Non-pigmented ciliary epithelial cell (primary cell): ENCODE results near the genes OXSR1 and SLC25A38.

DNA sequence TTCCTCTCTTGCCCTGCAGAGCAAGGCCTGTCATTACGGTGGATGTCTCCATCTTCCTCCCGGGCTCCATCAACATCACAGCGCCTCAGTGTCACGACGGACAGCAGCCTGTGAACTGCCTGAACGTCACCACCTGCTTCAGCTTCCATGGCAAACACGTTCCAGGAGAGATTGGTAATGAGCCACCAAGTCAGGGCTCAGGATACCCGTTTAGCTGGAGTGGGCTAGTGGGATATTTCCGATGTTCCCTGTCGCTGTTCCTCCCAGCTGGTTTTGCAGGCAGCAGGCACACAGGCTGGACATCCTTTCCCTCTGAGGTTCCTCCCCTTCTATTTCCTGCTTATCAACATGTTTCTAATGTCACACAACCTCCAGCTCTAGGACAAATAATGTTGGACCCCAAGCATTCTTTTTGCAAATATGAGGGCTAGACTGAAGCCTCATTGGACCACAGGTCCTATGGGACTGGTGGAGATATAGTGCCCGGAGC lies 81.4 kb downstream of the ITGA9 start:
- RRBS = no CpG with 5 or more reads among the region's 11 CpGs

GRCh38 chr3:37667396-37667803 lies 194.3 kb upstream of the CTDSPL start:
- RRBS = no CpG with 5 or more reads among the region's 5 CpGs

GRCh38 chr3:37822626-37823161 lies 39.0 kb upstream of the CTDSPL start:
- RRBS = no CpG with 5 or more reads among the region's 6 CpGs

DNA sequence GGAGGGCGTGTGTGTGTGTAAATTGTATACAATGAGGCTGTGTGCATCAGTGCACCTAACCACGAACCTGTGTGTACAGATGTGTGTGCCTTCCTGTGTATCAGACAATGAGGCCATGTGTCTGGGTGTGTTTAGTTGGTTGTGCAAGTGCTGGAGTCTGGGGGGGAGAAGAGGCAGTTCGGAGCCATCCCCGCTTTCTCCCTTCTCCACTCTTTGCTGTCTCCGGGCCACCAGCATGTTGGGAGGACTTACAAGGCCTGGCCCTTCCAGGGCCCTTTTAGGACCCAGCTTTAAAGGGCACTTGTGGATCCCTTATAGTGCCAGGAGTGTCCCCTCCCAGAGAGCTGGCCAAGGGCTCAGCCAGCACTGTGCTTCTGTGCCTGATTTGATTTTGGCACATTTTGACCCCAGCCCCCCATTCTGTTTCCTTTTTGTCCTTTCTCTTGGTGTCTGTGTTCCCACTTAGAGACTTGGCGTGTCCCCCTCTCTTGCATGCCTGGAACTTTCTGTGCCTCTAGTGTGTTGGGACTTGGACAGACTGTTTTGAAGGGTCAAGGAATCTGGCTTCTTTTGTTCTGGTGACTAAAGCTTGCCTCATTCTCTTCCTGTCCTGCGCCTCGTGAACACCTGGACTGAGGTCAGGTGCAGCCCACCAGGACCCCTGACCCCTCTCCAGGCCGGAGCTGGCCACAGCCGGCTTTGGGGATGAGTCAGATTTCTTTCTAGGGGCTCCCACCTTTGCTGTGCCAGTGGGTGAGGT lies 1.4 kb downstream of the CTDSPL start:
- RRBS = no CpG with 5 or more reads among the region's 10 CpGs

- RRBS = no CpG with 5 or more reads among the region's 5 CpGs
Observed at GRCh38 chr3:37916167-37916649, 54.5 kb downstream of the CTDSPL start.

DNA sequence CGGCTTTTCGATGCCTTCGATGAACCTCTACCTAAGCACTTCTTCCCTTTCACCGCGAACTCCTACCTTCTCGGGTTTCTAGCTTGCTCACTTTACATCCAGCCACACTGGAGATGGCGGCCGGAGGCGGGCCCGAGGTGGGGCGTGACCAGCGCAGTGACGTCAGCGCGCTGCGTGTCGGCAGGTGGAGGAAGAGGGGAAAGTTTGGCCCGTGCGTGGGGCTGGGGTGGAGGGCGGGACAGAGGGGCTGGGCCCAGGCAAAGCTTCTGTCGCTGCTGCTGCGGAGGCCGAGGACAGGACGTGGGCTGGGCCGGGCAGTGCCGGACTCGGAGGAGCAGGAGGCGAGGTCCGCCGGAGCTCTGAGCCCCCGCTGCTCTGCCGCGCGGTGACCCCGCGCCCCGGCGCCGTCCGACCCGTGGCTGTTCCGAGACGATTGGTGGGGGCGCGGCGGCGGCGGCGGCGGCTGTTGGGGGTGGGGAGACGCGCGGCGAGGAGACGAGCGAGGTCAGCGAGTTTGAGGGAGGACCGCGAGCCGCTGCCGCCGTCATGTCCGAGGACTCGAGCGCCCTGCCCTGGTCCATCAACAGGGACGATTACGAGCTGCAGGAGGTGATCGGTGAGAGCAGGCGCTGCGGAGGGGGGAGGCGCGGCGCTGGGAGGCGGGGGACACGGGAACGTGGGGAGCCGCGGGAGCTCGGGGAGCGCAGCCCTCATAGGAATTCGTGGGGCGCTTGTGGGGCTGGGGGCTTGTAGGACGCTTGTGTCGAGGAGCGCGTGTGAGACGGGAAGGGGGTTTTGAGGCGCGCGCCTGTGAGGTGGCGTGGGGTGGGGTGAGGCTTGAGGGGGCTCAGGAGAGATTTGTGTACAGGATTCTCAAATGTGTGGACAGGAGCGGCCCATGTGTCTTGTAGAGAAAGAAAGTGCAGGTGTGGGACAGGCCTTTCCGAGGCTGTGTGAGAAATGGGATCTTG lies at the start of gene OXSR1:
TSS of gene OXSR1 (plus strand) at position 207 of the 971 bp plus-strand sequence.
- RRBS = 2% methylated on average over 8 of the region's 93 CpGs

DNA sequence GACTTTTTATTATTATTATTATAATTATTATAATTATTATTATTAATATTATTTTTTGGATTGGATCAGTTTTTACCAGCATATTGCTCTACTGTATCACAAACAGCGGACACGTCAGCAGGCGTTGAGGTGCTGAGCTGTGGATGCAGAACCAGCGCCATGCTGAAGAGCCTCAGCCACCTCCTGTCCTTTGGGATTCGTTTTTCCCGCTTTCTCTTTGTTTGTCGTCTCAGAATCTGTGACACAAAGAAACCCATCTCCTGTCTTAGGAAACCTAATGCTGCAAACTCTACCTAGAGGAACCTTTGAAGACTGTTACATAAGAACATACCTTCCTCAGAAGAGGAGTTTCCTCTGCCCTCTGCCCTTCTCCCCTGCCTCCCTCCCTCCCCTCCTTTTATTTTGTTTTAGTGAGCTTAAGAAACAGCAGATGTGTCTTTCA lies 12.7 kb upstream of the EXOG start:
- RRBS = no CpG with 5 or more reads among the region's 7 CpGs

DNA sequence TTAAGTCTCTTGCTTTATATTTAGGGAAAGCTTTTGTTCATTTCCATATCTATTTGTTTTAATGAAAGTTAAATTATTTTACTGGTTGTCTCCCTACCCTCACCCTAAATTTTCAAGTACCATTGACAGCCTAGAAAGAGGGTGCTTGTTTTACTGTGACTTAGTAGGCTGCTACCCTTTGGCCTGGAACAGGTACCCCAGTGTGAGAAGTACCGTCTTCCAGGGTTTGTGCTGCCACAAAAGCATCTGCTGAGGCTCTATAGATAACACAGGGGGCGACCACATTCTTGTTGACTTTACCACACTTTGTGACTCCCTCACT lies 23.4 kb downstream of the EXOG start:
- RRBS = no CpG with 5 or more reads among the region's 2 CpGs

DNA sequence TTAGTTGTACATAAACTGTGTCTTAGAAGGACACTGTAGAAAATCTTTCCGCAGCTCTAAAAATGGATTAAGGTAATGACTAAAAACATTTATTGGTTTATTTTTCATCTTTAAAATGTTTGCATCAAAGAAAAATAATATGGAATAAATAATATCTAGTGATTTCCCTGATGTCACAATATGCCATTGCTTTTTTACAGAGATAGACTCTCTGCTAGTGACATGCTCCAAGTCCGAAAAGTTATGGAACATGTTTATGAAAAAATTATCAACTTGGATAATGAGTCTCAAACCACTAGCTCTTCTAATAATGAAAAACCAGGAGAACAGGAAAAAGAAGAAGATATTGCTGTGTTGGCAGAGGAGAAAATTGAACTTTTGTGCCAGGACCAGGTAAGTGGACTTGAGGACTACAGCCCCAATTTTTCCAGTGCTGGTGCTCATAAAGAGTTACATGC lies 13.7 kb downstream of the GORASP1 start:
- RRBS = no CpG with 5 or more reads among the region's 2 CpGs

DNA sequence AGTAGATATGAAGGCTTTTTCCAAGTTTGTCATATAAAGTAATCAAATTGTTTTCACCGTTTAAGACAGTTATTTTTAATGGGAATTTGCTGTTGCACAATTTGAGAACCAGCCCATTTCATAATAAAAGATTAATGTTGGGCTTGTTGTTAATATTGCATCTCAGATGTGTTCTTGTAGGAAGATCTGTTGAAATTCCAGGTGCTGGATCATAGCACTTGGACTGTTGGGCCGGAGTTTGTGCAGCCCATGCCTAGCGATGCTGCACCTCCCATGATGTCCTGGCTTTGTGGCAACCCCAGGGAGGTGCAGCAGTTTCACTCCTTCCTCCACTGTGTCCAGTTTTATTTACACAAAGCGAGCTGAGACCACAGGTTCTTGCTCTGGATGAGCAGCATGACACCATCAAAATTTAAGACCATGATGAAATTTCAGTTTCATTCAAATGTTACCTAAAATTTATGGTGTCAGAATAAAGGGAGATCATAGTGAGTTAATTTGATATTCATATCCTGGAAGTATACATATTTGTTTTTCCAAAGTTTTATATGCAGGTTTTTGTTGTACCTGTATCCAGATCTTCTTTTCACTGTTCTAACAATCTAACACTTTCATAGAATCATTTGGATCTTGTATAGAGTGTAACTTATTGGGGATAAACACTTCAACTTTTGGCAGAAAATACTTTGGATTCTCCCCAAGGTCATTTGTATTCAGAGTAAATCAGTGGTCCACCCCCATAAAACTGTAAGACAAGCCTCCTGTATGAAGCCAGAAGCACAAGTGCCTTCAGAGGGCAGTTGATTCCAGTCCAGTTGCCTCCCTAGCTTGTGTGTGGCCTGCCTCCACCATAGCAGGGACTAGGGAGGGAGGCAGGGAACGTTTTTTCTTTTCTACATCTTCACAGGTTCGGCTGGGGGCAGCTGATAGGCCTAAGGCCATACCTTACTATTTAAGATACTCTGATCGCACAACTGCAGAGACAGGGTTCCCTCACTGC lies 12.0 kb downstream of the GORASP1 start:
- RRBS = no CpG with 5 or more reads among the region's 7 CpGs

DNA sequence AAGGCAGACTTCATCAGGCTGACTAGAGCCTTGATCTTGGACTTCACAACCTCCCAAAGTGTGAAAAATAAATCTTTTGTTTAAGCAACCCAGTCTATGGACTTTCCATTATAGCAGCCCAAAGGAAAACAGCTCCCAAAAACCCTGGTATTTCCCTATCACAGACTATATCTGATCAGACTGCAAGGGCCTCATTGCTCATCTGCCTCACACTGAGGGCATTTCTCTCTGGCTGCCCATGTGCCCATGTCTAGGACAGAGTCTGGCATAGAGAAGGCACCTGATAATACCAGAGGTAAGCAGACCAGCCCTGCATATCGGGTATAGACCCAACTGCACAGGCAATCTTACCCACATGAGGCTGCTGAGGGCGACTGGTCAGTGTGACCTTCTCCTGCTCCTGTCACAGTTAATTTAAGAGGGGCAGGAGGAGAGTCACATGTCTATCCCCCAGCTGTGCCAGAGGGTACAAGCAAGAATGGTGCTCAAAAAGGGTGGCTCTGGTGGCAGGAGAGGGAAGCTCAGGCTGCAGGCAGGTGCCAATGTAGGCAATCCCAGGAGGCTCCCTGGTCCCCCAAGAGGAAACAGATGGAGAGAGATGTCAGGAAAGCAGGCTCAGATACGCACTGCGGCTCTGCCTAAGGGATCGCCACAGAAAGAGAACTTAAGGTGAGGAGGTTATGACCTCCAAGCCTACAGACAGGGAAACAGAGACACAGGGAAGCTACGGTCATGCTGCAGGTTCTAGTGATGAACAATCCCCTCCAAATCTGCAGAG lies 3.1 kb downstream of the CSRNP1 start:
- RRBS = no CpG with 5 or more reads among the region's 6 CpGs

DNA sequence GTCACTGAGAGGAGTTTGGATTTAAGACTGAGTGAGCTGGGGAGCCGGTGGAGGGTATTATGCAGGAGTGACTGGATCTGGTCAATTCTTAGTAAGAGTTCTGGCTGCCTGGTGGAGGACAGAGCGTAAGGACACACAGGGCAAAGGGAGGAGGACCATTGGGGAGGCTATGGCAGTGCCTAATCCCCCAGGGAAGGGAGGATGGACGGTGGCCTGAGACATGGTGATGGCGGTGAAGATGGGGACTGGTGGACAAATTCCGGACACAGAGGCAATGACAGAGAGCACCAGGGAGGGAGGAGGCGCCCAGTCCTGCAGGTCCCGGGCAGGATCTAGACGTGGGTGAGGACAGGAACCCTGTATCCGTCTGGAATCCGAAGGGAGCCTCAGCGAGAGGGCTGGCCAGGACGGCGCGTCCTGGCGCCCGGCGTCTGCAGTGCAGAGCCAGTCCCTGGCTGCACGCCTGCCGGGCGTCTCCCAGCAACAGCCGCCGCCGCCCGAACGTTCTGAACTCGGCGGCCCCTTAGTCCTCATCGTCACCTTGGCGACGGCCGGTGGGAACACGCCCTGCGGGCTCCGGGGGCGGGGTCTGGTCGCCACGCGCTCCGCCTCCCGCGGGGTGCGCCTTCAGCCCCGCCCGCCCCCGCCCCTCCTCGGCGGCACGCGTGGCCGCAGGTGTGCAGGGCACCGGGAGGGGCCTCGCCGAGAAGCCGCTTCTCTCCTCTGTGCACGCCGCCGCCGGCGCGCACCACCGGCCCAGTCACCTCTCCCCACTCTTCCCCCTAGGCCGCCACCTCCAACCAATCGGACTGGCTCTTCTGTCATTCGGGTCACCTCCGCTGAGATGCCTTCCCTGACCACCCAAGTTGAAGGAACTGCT lies 11.7 kb downstream of the XIRP1 start:
- RRBS = 2% methylated on average over 29 of the region's 65 CpGs

GRCh38 chr3:39186003-39186518 lies 6.3 kb downstream of the XIRP1 start:
- RRBS = no CpG with 5 or more reads among the region's 9 CpGs

- RRBS = no CpG with 5 or more reads among the region's 5 CpGs
Observed at GRCh38 chr3:39288352-39288920, 8.6 kb upstream of the CX3CR1 start.

DNA sequence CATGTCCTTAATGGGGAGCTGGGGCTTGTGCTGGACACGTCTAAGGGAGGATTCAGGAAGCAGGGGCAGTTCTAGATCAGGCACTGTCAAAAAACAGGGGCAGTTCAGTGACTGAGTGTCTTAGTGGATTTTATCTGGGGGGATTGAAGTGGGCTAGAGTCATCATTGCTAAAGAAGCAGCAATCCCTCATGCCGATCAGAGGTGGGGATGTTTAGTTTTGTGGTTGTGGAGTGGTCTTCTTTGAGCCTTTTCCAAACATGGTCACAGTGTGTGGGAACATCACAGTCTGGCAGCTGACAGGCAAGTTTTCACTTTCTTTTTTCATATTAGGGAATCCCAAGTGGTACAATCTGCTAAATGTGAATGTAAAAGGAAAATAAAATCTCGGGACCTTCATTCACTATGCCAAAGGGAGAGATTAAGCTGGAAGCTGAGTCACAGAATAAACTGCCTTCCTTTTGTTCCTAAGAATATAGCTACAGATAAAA lies 10.3 kb upstream of the CX3CR1 start:
- RRBS = no CpG with 5 or more reads among the region's 3 CpGs

- RRBS = no CpG with 5 or more reads among the region's 2 CpGs
Observed at GRCh38 chr3:39318298-39318784, 11.2 kb upstream of the CCR8 start.

GRCh38 chr3:39382940-39384165 lies at the start of gene SLC25A38:
TSS of gene SLC25A38 (plus strand) at chr3:39383370.
- RRBS = 2% methylated on average over 7 of the region's 82 CpGs

DNA sequence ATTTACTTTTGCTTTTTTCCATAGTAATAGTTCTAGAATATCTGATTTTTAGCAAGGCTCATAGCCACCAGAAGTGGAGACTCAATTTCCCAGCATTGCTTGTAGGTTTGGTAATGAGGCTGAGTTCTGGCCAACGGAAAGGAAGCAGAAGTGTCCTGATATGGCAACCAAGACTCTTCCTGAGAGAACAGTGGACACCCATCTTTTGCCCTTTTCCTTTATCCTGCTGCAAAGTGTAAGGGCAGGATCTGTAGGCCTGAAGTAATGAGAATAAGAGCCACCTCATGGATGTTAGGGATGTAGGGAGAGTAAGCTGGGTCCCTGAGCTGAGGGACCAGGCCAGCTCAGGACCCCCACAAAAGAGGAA lies 13.0 kb upstream of the RPL14 start:
- RRBS = no CpG with 5 or more reads among the region's 1 CpG